ENCODE data around the genes ZNF155 and ZNF222.

GRCh38 chr19:42248893-42249824 lies 5.8 kb downstream of the ERF start:
- PRO-cap: no peak
CAGE:
- cytosol, long polyA minus RNA: no peak
- cytosol, long polyA plus RNA: no peak
- long polyA plus RNA: no peak
- nucleus, long polyA minus RNA: no peak
- nucleus, long polyA plus RNA: no peak

- PRO-cap: bidirectional peak, plus-strand start at chr19:42268554, minus-strand start at chr19:42268244
CAGE:
- cytosol, long polyA minus RNA: no peak
- cytosol, long polyA plus RNA: no peak
- long polyA plus RNA: no peak
- nucleus, long polyA minus RNA: no peak
- nucleus, long polyA plus RNA: no peak
These were observed 1.2 kb upstream of the CIC start for GRCh38 chr19:42267848-42268326.

- PRO-cap: no peak
CAGE:
- cytosol, long polyA minus RNA: no peak
- cytosol, long polyA plus RNA: no peak
- long polyA plus RNA: no peak
- nucleus, long polyA minus RNA: no peak
- nucleus, long polyA plus RNA: no peak
These were observed 13.5 kb downstream of the CIC start for GRCh38 chr19:42282396-42283082.

GRCh38 chr19:42283963-42284139 lies 14.8 kb downstream of the CIC start:
- PRO-cap: bidirectional peak, plus-strand start at chr19:42284080, minus-strand start at chr19:42283769
CAGE:
- cytosol, long polyA minus RNA: no peak
- cytosol, long polyA plus RNA: no peak
- long polyA plus RNA: no peak
- nucleus, long polyA minus RNA: no peak
- nucleus, long polyA plus RNA: no peak

GRCh38 chr19:42330135-42330604 lies 4.7 kb downstream of the MEGF8 start:
- PRO-cap: no peak
CAGE:
- cytosol, long polyA minus RNA: no peak
- cytosol, long polyA plus RNA: no peak
- long polyA plus RNA: no peak
- nucleus, long polyA minus RNA: no peak
- nucleus, long polyA plus RNA: no peak

GRCh38 chr19:42386836-42387729 lies 3.0 kb downstream of the CNFN start:
- PRO-cap: unidirectional peak, plus-strand start at chr19:42387234; unidirectional peak, minus-strand start at chr19:42387435
CAGE:
- cytosol, long polyA minus RNA: no peak
- cytosol, long polyA plus RNA: start-site peak on the minus strand at chr19:42387449-42387478, 15 and 20 reads in 2 replicates
- long polyA plus RNA: start-site peak on the minus strand at chr19:42387465-42387487, 16 and 30 reads in 2 replicates
- nucleus, long polyA minus RNA: no peak
- nucleus, long polyA plus RNA: no peak

GRCh38 chr19:42421534-42422329 lies 5.5 kb downstream of the LIPE start:
- PRO-cap: bidirectional peak, plus-strand start at chr19:42421903, minus-strand start at chr19:42421680
CAGE:
- cytosol, long polyA minus RNA: no peak
- cytosol, long polyA plus RNA: no peak
- long polyA plus RNA: no peak
- nucleus, long polyA minus RNA: no peak
- nucleus, long polyA plus RNA: no peak

GRCh38 chr19:42423852-42424504 lies 3.2 kb downstream of the LIPE start:
- PRO-cap: no peak
CAGE:
- cytosol, long polyA minus RNA: no peak
- cytosol, long polyA plus RNA: no peak
- long polyA plus RNA: no peak
- nucleus, long polyA minus RNA: no peak
- nucleus, long polyA plus RNA: no peak

DNA sequence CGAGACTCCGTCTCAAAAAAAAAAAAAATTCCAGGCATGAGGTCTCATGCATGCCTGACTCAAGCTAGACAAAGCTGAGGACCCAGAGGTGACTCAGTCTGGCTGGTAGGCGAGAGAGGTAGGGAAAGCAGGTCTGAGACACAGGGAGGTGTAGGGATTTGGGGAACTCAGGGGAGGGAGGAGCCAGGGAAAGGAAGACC lies 2.6 kb upstream of the ETHE1 start:
- PRO-cap: no peak
CAGE:
- cytosol, long polyA minus RNA: no peak
- cytosol, long polyA plus RNA: no peak
- long polyA plus RNA: no peak
- nucleus, long polyA minus RNA: no peak
- nucleus, long polyA plus RNA: no peak

- PRO-cap: no peak
CAGE:
- cytosol, long polyA minus RNA: no peak
- cytosol, long polyA plus RNA: no peak
- long polyA plus RNA: no peak
- nucleus, long polyA minus RNA: no peak
- nucleus, long polyA plus RNA: no peak
These were observed 10.5 kb downstream of the ZNF575 start for GRCh38 chr19:43543380-43544010.

GRCh38 chr19:43555217-43555667 lies 20.1 kb downstream of the XRCC1 start:
- PRO-cap: no peak
CAGE:
- cytosol, long polyA minus RNA: no peak
- cytosol, long polyA plus RNA: no peak
- long polyA plus RNA: no peak
- nucleus, long polyA minus RNA: no peak
- nucleus, long polyA plus RNA: no peak

DNA sequence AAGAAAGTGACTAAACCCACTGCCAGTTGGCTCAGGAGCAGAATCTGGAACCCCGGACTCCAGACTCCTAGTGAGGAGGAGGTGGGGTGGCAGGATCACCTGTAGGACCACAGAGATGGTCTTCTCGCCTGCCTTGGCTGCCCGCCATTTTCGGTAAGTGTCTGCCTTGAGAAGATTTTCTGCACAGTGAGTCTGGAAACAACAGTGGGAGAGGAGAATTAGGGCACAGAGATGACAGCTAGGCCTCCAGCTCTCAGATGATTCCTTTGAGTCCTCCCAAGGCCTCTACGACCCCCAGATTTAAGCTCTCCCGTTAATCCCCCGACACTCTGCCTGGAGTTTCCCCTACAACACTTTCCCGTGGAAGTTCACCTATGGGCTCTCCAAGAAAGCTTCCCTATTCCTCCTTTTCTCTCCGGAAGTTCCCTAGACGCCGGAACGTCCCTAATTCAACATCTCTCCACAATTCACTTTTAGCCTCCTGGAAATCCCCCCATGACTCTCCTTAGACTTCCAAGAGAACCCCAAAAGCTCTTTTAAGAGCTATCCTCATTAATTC lies 437 bp downstream of the XRCC1 start:
- PRO-cap: no peak
CAGE:
- cytosol, long polyA minus RNA: no peak
- cytosol, long polyA plus RNA: no peak
- long polyA plus RNA: no peak
- nucleus, long polyA minus RNA: no peak
- nucleus, long polyA plus RNA: no peak

DNA sequence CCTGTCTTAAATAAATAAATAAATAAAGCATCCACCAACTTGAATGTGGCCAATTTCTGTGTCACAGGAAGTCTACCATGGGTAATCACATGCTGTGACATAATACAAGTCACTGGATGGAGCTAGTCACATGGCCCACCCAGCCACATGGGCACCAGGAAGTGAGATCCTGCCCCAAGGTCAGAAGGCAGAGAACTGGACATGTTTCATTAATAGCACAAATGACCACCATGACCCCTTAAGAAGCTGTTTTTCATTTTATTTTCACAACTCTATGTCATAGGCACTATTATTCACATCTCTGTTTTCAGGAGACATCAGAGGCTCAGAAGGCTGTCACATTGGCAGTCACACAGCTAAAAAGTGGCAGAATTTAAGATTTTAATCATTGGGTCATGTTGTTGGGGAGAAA lies 8.5 kb downstream of the PINLYP start:
- PRO-cap: no peak
CAGE:
- cytosol, long polyA minus RNA: no peak
- cytosol, long polyA plus RNA: no peak
- long polyA plus RNA: no peak
- nucleus, long polyA minus RNA: no peak
- nucleus, long polyA plus RNA: no peak

GRCh38 chr19:43586774-43587564 lies 9.0 kb downstream of the IRGQ start:
- PRO-cap: no peak
CAGE:
- cytosol, long polyA minus RNA: start-site peak on the minus strand at chr19:43587356-43587469, 10 reads
- cytosol, long polyA plus RNA: no peak
- long polyA plus RNA: no peak
- nucleus, long polyA minus RNA: no peak
- nucleus, long polyA plus RNA: no peak

- PRO-cap: no peak
CAGE:
- cytosol, long polyA minus RNA: no peak
- cytosol, long polyA plus RNA: no peak
- long polyA plus RNA: no peak
- nucleus, long polyA minus RNA: no peak
- nucleus, long polyA plus RNA: no peak
These were observed 720 bp upstream of the ZNF428 start for GRCh38 chr19:43620160-43620537.

DNA sequence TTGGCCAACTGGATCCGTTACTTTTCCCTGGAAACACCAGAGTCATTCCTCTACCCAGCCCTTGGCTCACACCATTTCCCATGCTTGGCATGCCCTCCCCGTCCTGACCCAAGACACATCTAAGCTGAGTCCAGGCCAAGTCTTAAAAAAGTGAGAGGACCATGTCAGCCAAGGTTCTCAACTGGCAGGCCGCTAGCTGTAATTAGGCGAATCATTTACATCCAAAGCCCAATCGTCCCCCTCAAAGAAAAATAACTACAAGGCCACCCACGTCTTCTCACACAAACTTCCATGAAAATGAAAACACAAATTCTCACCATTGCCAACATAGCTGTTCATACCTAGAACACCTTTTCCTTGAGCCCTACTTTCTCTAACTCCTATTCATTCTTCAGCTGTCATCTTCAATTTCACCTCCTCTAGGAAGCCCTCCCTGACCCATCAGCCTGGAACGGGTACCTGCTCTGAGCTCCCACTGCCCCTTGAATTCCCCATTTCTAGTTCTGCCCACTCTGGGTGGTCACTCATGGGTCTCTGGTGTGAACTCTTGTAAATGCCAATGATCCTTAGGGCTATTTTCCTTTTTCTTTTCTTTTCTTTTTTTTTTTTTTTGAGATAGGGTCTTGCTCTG lies 11.3 kb downstream of the PLAUR start:
- PRO-cap: no peak
CAGE:
- cytosol, long polyA minus RNA: no peak
- cytosol, long polyA plus RNA: no peak
- long polyA plus RNA: no peak
- nucleus, long polyA minus RNA: no peak
- nucleus, long polyA plus RNA: no peak

GRCh38 chr19:43766193-43766882 lies 11.6 kb upstream of the SMG9 start:
- PRO-cap: no peak
CAGE:
- cytosol, long polyA minus RNA: no peak
- cytosol, long polyA plus RNA: no peak
- long polyA plus RNA: no peak
- nucleus, long polyA minus RNA: no peak
- nucleus, long polyA plus RNA: no peak

- PRO-cap: unidirectional peak, plus-strand start at chr19:43984188; unidirectional peak, minus-strand start at chr19:43984805
CAGE:
- cytosol, long polyA minus RNA: no peak
- cytosol, long polyA plus RNA: no peak
- long polyA plus RNA: start-site peak on the plus strand at chr19:43984171-43984229, 104 and 73 reads in 2 replicates
- nucleus, long polyA minus RNA: start-site peak on the plus strand at chr19:43984180-43984222, 95 reads
- nucleus, long polyA plus RNA: no peak
These were observed at the start of gene ZNF155 for GRCh38 chr19:43983844-43985069. TSS of gene ZNF155 (plus strand) at chr19:43984188.

DNA sequence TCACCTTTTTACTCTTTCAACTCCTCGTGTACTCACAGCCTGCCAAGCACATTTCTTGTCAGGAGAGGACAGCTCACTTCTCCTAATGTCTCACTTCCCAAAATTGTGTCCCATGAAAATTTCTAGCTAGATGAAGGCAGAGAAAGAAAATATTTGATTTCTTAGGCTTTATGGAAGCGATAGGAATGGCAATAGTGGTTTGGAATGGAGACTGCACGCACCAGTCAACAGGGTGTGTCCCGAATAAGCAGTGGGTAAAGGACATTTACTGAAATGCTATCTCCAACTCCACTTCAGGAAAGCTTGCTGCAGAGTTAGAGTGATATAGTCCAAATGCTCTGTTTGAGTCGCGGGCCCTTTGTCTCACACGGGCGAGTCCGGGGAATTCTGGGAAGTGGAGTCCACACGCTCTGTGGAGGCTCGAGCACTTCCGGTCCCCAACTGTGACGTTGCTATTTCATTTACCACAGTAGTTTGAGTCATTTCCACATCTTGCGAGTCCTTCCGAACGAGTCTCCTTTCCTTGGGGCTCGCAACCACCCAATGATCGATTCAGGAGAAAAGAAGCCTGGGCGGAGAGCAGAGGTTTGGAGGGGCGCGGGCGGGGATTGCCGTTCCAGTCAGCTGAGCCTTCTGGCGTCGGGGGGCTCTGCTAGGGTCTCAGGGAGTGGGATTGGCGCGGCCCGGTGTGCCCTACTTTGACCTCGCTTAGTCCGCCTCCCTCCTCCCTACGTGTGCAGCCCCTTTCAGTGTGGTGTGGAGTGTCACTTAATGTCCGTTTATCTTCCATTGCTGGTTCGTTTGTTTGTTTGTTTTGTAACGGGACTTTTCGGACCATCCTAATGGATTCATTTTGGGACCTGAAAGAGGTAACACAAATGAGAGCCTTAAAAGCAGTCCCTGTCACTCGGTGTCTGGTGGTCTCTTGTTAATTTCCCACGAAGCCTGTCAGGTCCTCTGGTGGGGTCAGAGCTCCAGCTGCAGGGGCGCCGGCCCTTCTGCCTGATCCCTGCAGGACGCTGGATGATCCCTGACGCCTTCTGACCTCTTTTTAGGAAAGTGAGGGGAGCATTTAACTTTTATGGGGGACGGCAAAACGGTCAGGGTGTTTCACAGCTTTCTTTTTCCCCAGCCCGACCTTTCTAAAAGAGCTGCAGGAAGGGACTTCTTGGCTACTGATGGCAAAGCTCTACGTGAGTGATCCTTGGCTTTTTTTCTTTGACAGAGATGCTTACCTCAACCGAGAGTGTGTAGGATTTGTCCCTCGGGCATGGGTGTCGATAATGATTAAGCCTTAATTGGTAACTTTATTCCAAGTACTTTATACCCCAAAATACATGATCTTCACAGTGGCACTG lies at the start of gene ZNF222:
Gene ZNF222, plus strand, starts transcription at position 486 of the 1,358 bp plus-strand sequence.
- PRO-cap: bidirectional peak, plus-strand start at position 490 of the sequence, minus-strand start at position 389 of the sequence
CAGE:
- cytosol, long polyA minus RNA: start-site peak on the plus strand centred at position 483 of the sequence, 68 bp wide, 31 reads
- cytosol, long polyA plus RNA: no peak
- long polyA plus RNA: start-site peak on the plus strand centred at position 476 of the sequence, 76 bp wide, 78 and 28 reads in 2 replicates
- nucleus, long polyA minus RNA: start-site peak on the plus strand centred at position 468 of the sequence, 45 bp wide, 89 reads
- nucleus, long polyA plus RNA: start-site peak on the plus strand centred at position 474 of the sequence, 68 bp wide, 50 and 43 reads in 2 replicates

DNA sequence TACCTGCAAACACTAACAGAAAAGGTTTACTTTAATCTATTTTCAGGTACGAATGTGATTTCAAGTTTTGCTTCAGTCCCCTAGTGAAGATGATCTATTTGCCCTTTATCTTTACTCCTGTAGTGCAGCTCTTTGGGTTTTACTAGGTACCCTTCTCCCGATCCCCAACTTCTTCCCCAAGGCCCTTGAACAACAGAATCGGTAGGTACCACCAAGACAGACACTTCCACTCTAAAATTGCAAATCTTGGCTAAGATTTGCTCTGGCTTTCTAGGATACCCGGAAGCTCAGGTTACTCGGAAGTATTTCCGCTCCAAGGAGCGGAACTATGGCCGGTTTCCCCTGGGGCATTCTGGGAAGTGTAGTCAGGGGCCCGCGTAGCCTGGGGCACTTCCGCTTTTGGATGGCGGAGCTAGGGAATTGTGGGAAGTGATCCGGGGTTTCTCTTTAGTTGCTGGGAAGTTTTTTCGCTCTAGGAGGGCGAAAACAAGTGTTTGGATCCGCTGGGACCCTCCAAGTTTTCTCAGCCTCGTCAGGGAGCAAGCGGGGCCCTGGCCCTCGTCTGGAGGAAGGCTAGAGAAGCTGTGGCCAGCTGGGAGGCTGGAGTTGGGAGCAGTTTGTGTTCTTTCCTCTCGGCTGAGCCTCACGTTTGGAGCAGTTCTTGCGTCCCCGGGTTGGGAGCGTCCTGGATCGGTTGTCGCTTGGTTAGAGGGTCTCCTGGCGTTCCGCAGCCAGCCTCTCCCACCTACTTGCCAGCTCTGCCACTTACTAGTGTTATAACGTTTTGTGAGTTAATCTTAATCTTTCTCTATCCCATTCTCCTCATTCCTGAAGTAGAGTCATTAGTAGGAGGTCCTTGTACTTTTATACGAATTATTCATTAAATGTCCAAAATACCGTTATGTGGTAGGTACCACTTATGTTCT lies 5.0 kb upstream of the ZNF227 start:
- PRO-cap: bidirectional peak, plus-strand start at position 450 of the sequence, minus-strand start at position 289 of the sequence; bidirectional peak, plus-strand start at position 652 of the sequence, minus-strand start at position 651 of the sequence
CAGE:
- cytosol, long polyA minus RNA: no peak
- cytosol, long polyA plus RNA: no peak
- long polyA plus RNA: no peak
- nucleus, long polyA minus RNA: no peak
- nucleus, long polyA plus RNA: no peak

Measured in endothelial cell of umbilical vein (primary cell).